ENCODE measurements around a stretch of chr12.

DNA sequence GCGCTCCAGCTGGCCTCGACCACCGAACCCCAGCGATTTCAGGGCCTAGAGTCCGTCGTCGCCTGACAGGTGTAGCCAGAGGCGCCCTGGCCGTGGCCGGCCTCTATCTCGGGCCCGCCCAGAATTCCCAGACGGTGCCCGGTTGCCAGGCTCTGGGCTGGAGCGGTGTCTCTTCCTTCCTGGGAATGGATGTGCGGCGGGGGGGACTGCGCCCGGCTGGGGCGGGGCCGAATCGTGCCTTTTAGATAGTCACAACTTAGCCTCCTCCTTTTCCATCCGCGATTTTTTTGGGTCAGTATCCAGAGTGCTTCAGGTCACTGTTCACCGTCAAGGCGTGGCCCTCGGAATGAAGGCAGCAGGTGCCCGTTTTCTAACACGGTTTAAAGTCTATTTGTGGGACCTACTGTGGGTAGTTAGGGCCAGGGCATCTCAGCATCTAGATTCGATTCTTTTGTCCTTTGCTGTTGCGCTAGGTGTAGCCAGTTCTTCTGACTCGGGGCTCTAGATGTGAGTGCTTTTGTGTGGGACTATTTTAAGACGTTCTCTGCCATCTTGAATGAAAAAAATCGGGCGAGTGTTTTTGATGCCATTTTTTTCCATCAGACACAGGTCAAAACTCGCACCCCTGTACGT, 496 bp downstream of the VEZT start:
- PRO-cap: bidirectional peak, plus-strand start at position 295 of the sequence, minus-strand start at position 348 of the sequence

DNA sequence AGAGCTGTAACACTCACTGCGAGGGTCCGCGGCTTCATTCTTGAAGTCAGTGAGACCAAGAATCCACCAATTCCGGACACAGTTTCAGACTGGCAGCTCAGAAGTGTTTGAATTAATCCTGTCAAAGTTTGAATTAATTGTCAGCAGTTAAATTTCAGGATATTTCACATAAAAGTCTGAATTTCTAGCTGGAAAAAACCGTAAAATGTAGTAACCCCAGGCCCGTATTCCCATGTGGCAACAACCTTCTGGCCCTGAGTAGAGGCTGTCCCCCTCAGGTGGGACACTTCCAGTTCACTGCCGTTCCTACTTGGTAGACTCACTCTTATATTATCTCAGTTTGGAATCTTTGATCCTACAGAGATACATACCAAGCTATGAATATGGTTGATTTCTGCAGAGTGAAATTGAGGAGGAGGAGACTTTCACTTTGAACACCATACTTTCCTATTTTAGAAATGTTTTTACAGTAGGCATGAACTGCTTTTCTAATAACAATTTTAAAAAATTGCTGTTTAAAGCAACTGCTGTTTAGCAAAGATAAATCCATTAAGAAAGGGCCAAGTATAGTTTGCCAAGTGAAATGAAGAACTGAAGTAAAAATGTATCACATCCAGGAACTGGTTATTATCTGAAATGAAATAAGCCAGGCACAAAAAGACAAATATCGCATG, 93.0 kb upstream of the METAP2 start:
- PRO-cap: no peak

DNA sequence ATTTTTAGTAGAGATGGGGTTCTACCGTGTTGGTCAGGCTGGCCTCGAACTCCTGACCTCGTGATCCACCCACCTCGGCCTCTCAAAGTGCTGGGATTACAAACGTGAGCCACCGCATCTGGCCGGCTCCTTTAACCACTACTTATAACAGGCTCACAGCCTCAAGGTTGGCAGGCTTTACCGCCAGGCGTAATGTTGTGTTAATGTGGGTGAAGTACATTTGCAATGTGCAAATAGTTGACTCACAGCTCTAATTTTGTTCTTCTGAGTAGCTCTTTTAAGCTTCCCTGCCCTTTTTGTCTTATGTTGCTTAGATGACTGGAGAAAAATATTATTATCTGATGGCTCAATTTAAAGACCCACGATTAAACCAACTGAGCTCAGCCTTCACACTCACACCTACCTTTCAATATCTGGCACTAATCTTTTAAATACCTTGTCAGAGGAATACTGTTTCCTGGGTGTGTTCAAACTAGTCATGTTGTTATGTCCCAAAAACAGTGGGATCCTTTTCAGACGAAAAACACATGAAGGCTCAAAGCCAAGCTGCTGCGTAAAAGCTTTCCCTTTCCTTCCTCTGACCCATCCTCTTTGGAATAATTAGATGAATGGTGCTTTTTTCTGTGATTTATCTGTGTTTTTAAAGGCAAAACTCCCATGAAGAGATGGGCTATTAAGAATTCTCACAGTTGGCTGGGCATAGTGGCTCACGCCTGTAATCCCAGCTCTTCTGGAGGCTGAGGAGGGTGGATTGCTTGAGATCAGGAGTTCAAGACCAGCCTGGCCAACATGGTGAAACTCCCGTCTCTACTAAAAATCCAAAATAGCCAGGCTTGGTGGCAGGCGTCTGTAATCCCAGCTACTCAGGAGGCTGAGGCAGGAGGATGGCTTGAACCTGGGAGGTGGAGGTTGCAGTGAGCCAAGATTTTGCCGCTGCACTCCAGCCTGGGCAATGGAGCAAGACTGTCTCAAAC, 57.3 kb upstream of the USP44 start:
- PRO-cap: no peak

GRCh38 chr12:95658179-95659069, 107.1 kb upstream of the USP44 start:
- PRO-cap: no peak

DNA sequence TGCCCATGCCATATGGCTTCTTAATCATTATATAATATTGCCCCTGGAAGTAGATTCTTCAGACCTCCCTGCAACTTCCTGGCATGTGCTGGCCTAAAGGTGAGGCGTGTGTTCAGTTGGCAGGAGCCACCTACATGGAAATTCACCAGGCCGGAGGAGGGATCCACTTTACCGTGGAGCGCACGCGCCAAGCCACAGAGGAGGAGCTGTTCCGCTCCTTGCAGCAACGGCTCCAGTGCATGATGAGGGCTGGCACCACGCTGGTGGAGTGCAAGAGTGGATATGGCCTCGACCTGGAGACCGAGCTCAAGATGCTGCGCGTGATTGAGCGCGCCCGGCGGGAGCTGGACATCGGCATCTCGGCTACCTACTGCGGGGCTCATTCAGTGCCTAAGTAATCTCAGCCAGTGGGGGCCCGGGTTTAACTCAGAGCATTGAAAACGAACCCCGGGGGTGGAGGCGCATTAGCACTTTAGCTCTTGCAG, 13.5 kb downstream of the AMDHD1 start:
- PRO-cap: no peak

GRCh38 chr12:95995300-95996195, 596 bp downstream of the HAL start:
- PRO-cap: bidirectional peak, plus-strand start at chr12:95995764, minus-strand start at chr12:95995661; bidirectional peak, plus-strand start at chr12:95996110, minus-strand start at chr12:95995935

DNA sequence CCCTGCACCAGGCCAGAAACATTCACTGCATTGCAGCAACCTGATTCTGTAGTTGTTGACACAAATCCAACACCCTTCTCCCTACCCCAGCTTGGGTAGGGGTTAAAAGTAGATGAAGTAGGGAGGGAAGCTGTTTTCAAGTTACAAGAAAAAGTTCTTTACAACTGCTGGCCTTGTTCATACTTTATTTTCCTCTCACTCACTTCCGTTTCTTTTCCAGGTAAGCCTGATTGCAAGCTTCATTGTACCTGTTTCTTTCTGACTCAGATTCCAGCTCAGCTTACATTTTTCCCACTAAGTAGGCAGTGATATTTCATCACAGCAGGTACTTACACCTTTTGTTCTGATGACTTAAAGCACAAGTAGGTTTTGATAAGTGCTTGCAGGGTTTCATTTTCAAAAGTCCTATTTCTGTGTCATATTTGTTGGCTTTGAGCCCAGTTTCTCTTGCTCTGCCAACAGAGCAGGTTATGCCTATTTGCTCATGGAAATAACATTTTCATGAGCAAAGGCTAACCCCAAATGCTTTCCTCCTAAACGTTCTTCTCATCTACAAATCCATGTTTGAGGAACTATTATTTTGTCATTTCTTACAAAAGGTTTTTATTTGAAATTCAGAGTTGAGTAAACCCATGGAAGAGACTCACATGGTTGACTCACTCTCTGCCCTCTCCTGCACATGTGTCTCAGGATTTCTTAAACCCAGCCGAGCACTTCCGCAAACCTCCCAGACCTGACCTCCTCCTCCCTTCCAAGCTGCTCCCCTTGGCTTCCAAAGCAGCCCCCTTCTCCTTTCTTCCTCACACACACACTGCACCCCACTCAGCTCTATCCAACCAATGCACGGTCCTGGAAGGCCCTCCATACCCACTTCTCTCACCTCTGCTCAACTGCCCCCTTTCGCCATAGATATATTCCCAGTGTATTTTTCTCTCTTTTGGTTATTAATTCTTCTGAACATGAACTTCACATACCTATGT, 12.3 kb upstream of the LTA4H start:
- PRO-cap: no peak

DNA sequence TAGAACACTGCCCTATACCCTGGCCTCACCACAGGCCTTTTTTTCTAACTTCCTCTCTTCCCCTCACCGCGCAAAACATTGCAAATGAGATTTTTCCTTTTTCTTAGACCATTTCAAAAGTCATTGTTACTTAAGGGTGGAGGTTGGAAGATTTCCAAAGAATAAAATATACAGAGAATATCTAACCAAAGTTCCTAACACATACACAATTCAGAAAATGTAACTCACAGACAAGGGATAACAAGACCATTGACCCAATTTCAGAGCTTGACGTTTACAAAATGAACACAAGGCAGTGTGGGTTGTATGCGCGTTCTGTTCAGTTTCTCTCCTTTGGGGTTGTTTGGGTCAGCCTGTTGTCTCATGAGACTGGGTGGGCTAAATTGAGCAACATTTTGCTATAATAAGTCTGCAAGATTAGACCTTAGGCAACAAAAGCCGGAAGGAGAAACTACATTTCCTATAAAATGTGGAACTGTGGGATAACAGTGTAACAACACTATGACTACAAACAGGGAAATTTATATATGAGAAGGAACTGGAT, 18.8 kb upstream of the LTA4H start:
- PRO-cap: no peak

- PRO-cap: no peak
Observed at GRCh38 chr12:96165322-96165894, 28.8 kb upstream of the ELK3 start.

GRCh38 chr12:96196778-96197094, 2.6 kb downstream of the ELK3 start:
- PRO-cap: no peak

DNA sequence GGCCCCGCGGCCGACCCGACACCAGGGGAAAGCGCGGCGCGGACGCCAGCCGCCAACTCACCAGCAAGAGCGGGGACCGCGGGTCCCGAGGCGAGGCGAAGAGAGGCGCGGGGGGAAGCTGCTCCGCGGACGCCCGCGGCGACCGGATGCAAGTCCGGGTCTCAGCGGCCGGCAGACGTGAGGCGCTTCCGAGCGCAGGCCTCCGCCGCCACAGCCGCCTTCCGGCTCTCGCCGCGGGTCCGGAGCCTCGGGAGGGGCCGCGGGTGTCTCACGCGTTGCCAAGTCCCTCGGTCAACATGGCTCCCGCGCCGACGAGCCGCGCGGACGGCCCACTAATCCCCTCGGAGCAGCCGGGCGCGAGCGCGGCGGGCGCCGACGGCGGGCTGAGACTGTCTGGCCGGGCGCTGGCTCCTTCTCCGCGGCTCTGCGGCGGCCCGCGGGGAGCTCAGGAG, 288 bp downstream of the CDK17 start:
- PRO-cap: bidirectional peak, plus-strand start at position 151 of the sequence, minus-strand start at position 230 of the sequence

- PRO-cap: bidirectional peak, plus-strand start at chr12:96445997, minus-strand start at chr12:96445931
Observed at GRCh38 chr12:96445578-96446266, 43.7 kb upstream of the CFAP54 start.

DNA sequence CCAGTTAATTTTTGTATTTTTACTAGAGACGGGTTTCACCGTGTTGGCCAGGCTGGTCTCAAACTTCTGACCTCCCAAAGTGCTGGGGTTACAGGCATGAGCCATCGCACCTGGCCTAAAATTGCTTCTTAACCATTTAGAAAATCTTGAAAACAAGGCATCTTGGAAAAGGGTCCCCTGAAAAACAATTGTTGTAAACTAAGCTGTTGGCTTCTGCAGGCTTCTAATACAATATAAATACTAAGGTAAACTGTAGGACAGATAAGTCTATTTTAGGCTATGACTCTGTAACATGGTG, 19.6 kb upstream of the SLC25A3 start:
- PRO-cap: no peak

GRCh38 chr12:98645863-98646262, 773 bp downstream of the APAF1 start:
- PRO-cap: unidirectional peak, minus-strand start at chr12:98645913

GRCh38 chr12:99131703-99132427, 486.8 kb downstream of the APAF1 start:
- PRO-cap: no peak

DNA sequence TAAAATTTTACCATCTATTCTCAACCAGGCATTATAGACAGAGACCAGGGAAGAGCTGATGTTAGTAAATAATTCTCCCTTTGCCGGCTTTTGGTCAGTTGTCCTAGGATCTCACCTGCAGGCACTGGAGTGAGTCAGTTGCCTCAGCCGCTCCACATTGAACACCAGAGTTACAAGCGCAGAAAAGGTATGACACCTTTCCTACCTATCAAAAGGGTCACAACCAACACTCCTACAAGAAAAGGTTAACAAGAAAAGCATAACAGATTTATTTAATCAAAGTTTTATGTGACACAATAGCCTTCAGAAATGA, 37.7 kb upstream of the GARIN6 start:
- PRO-cap: no peak

DNA sequence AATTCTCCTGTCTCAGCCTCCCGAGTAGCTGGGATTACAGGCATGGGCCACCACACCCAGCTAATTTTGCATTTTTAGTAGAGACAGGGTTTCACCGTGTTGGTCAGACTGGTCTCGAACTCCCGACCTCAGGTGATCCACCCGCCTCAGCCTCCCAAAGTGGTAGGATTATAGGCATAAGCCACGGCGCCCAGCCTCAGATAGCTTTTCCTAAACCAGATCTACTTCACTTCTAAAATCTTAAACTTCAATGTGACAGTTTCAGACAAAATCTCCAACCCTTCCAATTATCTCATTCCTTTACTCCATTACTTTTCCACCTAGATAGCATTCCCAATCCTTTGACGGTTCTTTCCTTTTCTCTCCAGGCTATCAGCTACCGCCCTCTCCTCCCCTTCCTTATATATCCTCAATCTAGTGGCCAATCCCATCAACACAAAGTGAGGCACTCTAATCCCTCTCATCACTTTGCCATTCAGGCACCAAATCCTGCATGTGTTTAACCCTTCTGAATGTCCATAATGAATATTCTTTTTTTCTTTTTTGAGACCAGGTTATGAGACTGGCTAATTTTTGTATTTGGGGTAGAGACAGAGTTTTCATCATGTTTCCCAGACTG, 5.7 kb downstream of the BLTP3B start:
- PRO-cap: no peak

- PRO-cap: no peak
Observed at GRCh38 chr12:100167002-100167861, 24.6 kb upstream of the BLTP3B start.

DNA sequence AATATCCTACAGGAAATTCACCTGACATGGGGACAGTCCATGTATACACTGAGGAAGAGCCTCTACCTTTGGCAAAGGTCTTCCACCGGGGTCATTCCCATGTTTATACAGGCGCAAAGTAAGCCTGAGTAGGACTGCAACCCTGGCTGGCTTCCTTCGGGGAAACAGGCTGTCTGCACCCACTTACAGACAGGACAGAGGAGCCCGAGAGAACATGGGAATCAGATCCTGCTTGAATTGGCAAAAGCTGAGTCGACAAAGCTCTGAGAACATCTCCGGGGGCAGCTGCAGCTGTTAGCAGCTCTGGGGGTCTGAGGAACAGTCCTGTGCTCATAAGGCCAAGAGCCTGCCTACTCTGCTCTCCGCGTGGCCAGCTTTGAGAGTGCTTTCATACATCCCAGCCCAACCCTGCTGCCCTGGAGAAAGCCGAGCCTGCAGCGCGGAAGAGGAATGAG, 2.8 kb upstream of the ACTR6 start:
- PRO-cap: no peak

- PRO-cap: unidirectional peak, minus-strand start at chr12:100267880
Observed at GRCh38 chr12:100267764-100268052, 731 bp downstream of the SCYL2 start.